Karpas-422 (cell line): ENCODE results near the gene F10.

GRCh38 chr13:111302501-111302700, 18.0 kb upstream of the TEX29 start:
- PRO-cap = no peak
- RAMPAGE, long total RNA = no peak

- PRO-cap = no peak
- RAMPAGE, long total RNA = no peak
These were observed 16.6 kb upstream of the TEX29 start for GRCh38 chr13:111303623-111304381.

DNA sequence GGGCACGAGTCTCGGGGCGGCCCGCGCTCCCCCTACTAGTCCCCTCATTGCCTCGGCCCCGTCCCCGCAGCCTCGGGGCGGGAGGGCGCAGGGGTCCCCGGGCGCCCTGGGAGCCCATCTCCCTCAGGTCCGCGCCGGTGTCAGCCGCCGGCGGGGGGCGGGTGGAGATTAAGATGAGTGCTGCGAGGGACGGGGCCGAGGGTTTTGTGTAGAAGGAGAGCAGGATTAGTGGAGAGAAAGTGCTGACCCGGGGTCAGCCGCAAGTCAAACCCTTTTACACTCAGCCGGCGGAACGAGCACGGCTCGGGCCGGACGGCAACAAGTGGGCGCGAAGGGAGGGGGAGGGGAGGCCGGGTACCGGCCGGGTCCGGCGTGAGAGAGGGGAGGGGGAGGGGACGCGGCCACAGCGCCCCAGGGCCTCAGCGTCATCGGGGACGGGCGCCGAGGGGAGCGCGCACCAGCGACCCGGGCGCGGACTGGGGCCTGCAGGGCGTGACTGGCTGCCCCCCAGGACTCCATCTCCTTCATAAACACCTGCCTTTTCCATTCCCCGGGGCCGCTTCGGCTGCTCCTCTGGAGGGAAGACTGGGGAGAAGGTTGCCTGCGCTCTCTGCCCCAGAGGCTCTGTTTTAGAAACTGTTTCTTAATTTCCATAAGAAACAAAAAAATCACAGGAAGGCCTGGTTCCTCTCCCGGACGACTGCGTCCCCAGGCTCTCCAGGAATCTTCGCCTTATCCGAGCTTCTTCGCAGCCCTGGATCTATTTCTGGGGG, 6.4 kb downstream of the SOX1 start:
- PRO-cap = no peak
- RAMPAGE, long total RNA = no peak

DNA sequence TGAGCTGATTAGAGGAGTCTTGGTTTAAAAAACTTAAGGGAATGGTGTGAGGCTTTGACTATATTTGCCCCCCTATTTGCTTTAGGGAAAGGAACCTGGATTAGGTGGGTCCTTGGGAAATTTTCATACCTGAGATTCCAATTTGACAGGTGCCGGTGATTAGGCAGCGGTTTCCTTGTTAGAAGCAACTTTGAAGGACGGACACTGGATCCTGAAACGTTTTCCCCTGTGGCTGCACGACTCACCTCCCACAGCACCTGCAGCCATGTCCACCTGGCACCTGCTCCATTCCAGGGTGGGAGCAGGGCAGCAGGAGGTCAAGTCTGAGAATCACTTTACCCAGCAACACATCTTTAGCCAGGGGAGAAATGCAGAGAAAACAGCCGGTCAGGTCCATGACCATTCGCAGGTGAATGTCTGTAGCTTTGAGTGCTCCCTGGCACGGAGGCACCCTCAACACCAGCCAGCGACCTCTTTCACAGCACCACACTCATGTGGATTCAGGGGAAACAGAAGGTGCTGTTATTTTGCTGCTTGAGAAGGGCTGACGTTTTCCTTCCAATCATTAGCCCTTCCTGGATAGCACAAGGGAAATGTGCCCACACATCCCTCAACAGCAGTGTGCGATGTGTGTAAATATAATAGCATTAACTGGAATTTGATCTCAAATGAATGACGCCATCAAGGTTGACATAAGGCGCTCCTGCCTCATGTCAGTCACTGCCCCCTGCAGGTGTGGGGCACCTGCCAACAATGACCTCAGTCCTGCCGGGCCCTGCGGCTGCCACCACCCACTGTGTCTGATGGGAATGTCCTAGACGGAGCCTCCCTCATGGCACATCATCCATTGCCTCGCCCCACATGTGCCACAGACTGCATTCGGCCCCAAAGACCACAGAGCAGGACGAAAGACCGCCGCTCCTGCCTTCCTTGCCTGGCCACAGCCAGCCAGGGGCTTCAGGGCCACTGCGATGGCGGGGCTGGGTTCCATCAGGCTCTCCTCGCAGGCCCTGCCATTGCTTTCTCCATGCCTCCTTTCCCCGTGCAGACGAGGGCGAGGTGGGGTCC, 146.3 kb downstream of the SOX1 start:
- PRO-cap = no peak
- RAMPAGE, long total RNA = no peak

DNA sequence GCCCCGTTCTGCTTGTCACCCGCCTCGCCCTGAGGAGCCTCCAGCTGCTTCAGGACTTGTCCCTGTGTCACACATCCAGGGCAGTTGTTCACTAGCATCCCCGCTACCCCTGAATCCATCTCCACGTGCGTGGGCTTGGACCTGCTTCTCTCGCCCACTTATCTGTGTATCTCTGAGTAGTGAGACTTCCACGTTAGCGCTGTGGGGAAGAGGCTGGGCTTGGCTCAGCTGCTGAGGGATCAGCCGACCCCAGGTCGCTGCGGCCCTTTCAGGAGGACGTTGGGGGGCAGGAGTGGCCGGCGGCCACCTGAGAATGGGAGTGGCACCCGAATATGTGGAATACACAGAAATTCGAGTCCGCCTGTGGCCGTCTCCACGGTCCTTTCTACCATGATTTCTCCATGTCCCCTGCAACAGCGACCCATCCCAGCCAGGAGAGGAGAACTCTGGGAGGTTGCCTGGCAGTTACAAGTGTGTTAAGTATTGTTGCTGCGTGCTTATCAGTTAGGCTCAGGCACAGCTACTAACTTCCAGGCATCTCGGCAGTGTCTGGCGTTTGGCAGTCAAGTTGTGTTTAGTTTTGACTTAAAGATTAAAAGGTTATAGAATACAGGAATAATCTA, 11.1 kb downstream of the ATP11A start:
- PRO-cap = no peak
- RAMPAGE, long total RNA = no peak

DNA sequence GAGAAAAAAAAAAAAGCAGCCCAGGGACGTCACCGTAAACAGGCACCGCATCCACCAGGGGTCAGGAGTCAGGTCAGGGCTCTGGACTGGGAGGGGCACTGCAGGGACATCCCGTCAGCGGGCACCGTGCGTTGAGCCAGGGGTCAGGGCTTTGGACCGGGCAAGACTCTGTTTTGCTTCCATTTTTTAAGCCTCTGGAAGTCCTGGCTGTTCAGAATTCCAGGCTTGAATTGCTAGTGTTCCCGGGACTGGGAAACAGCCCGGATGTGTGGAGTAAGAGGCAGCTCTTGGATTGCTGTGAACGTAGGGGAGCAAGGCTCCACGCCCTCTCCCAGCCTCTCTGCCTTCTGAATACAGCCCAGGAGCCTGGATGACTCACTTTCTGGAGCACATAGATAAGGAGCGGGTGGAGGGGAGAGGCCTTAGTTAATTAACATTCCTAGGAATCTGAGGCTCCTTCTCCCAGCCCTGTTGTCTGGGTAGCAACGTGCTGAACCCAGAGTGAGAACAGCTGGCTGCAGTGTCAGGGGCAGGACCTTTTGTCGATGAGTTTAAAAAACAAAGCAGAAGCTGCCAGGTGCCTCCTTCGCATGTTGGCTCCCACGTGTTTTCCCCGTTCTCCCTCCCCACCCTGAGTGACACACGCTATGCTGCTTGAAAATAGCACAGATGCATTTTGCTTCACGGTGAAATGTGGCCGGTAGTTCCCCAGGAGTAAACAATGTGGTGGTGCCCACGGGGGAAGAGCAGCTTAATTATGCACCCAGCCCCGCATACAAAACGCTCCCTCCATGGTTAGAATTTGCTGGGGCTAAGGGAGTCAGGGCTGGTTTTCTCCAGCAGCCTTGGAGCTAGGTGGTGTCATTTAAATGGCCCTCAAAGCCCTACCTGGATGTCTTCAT, 21.9 kb downstream of the ATP11A start:
- PRO-cap = no peak
- RAMPAGE, long total RNA = no peak

DNA sequence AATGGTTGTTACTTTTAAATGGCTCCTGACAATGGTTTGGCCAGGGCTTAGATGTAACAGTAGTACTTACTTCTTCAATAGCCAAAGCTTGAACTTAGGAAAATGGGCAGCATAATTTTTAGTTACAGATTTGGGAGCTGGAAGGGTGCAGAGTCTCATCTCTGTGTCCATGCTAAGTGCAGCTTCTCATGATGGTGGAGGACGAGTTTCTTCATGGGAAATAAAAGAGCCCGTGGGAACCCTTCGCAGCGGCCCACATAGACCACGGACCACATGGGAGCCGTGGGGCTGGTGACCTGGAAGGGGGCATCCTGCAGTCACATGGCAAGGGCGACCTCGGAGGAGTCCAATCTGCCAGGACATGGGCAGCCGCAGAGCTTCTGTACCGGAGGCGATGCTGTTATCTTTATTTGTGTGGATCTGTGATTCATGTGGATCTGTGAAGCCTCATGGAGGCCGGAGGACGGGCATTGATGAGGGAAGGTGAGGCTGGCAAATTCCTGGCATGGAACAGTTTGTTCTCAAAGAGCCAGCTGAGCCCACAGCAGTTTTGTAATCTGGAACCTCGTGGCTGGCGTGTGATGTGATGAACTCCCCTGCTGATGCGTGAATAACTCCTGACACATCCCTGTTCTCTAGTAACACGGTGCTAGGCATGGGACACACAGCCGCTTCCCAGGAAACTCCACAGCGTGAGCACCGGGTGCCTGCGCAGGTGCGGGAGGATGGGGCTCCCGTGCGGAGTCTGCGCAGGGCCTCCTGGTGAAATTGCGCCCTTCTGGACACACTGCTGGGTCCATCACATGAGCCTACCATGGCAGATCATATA, 40.3 kb downstream of the ATP11A start:
- PRO-cap = no peak
- RAMPAGE, long total RNA = no peak

DNA sequence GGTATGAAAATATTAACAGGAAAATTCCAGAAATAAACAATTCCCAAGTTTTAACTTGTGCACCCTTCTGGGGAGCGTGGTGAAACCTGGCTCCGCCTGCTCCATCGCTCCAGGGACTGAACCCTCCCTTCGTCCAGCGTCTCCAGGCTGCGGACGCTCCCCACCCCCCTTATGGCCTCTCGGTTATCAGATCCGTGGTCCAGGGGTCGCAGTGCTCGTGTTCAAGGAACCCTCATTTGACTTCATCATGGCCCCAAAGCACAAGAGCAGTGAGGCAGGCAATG, 71.1 kb downstream of the ATP11A start:
- PRO-cap = no peak
- RAMPAGE, long total RNA = no peak

DNA sequence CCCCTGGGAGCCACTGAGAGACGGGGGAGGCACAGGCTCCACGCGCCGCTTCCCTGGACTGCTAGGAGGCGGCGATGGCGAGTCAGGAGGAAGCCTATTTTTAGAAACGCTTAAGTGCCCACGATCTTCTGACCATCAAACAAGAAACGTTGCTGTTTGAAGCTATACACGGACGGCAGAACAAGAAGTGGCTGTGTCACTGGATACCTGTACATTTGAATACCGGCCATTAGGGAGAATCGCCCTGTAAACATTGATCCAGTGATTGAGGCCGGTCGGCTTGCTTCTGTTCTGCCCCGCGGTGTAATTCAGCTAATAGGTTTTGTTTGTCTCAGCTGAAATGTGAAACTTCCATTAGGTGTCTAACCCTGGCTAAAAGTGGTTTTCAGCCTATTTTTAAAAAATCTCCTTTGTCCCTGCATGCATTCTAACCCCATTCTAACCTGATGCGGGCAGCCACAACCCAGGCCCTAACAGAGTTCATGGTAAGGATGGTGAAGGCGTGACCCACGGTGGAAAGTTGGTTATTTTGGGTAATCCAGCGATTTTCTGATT, 81.0 kb downstream of the ATP11A start:
- PRO-cap = no peak
- RAMPAGE, long total RNA = no peak

- PRO-cap = no peak
- RAMPAGE, long total RNA = no peak
These were observed 135.6 kb downstream of the ATP11A start for GRCh38 chr13:112825409-112825837.

- PRO-cap = no peak
- RAMPAGE, long total RNA = no peak
These were observed 21.9 kb downstream of the MCF2L start for GRCh38 chr13:112990575-112991614.

DNA sequence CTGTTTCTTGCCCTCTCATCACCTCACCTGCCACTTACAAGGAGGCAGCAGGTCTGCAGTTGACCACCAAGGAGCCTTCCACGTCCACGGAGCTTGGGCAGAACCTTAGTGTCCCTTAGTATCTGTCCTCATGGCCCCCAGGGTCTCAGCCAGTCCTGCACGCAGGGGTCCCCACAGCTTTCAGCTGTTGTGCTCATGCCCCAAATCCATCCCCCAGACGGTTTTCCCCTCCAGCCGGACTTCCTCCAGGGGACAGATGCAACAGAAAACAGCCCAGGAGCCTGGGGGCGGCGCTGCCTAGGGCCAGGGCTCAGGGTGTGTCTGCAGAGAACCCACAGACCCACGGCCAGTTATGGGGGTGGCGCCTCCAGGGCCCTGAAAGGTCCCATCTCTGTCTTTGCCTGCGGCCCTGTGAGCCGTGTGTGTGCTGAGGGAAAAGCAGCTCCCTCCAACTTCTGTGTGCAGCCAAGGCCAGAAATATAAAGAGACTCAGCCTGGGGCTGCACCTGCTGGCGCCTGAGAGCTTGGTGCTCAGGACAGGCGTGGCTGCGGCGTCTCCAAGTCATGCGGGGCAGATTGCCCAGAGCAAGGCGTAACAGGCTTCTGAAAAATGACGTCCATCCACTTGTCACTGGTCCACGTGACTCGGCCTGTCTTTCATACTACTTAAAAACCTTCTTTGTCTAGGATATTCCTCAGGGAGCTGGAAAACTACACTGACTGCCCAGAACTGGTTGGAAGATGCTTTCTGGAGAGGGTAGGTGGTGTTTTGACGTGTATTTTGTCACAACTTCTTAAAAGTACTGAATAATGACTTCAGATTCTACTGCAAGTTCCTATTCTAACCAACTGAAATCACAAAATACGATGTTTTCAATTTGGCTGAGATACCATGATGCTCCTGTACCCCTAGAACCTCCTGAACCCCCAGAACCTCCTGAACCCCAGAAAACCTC, 22.0 kb upstream of the F7 start:
- PRO-cap = no peak
- RAMPAGE, long total RNA = no peak

- PRO-cap = no peak
- RAMPAGE, long total RNA = no peak
These were observed 4.7 kb downstream of the F7 start for GRCh38 chr13:113110252-113110808.

DNA sequence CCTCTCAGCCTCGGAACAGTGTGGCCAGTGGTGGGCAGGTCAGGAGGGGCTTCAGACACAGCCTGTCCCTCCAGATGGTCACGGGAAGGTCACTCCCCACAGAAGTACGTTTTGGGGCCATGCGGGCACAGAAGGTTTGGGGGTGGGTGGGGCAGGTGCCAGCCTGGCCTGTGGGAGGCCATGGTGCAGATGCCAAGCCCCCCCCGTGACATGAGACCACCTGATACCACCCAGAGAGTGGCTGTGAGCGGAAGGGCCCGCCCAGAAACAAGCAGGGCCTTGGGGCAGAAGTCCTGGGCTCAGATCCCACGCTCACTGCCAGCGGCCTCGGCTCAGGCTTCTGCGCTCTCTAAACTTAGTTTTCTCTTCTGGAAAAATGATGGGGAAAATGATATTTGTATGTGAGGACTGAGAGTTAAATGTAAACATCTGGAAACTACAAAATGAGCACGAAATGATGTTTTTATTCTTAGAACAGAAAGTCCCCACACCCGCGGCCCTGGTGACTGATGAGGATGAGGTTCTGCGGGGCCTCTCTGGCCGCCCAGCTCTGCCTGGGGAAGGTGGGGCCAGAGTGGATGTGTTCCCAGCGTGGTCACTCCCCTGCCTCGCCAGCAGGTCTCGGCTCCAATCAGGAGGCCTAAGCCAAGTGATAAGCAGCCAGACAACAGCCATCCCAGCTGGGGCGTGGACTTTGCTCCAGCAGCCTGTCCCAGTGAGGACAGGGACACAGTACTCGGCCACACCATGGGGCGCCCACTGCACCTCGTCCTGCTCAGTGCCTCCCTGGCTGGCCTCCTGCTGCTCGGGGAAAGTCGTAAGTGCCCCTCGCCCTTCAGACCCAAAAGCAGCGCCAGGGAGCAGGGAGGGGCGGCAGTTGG, at the start of gene F10:
TSS of gene F10 (plus strand) at position 691 of the 881 bp plus-strand sequence.
- PRO-cap = no peak
- RAMPAGE, long total RNA = no peak

DNA sequence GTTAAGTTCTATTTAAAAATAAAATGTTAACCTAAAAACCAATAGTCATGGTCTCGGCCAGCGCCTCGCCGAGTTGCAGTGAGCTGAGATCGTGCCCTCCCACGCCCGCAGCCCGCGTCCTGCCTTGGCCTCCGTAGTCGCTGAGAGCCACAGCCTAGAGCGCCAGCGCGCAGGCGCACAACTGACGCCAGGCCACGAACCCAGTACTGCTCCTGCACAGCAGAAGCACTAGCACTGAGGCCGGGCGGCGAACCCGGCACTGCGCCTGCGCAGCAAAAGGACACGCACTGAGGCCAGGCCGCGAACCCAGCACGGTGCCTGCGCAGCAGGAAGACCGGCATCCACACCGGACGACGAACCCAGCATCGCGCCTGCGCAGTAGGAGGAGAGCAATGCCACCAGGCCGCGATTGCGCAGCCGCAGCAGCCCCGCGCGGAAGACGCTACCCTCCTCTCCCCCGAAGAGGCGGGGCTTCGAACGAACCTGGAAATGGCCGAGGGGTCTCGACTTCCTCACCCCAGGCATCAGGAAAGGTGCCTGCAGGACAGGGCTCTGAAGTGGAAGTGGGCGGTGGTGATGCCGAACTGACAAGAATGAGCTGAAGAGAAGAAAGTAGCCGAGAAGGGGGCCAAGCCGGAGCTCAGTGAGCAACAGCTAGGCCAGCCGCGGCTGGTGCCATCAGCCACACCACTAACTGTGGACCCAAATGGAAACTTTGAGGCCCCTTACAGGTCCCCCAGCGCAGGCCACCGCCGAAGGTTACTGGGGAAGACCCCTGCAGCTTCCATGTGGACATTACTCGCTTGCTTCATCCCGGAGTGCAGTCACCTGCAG, 7.5 kb downstream of the F10 start:
- PRO-cap = no peak
- RAMPAGE, long total RNA = no peak

- PRO-cap = no peak
- RAMPAGE, long total RNA = no peak
These were observed 23.4 kb downstream of the CUL4A start for GRCh38 chr13:113232543-113233474.

DNA sequence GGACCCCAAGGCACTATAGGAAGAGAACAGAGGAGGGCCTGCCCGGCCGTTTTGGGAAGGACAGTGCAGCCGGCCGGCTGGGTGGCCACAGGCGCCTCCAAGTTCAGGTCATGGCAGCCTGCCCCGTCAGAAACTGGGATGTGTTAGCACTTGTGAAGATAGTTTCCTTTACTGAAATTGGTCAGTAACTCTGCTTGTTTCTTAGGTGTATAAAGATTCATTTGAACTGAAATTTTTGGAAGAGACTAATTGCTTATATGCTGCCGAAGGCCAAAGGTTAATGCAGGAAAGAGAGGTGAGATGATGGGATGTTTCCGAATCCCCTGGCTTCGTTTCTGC, 24.2 kb downstream of the CUL4A start:
- PRO-cap = no peak
- RAMPAGE, long total RNA = no peak

GRCh38 chr13:113236580-113237039, 27.2 kb downstream of the CUL4A start:
- PRO-cap = no peak
- RAMPAGE, long total RNA = no peak

GRCh38 chr13:113309515-113310036, 12.5 kb downstream of the LAMP1 start:
- PRO-cap = no peak
- RAMPAGE, long total RNA = no peak

- PRO-cap = no peak
- RAMPAGE, long total RNA = no peak
These were observed 34.0 kb upstream of the GRTP1 start for GRCh38 chr13:113397857-113398432.